SJSA1 (cell line): Measurements from ENCODE around the genes PRSS35 and MRAP2.

DNA sequence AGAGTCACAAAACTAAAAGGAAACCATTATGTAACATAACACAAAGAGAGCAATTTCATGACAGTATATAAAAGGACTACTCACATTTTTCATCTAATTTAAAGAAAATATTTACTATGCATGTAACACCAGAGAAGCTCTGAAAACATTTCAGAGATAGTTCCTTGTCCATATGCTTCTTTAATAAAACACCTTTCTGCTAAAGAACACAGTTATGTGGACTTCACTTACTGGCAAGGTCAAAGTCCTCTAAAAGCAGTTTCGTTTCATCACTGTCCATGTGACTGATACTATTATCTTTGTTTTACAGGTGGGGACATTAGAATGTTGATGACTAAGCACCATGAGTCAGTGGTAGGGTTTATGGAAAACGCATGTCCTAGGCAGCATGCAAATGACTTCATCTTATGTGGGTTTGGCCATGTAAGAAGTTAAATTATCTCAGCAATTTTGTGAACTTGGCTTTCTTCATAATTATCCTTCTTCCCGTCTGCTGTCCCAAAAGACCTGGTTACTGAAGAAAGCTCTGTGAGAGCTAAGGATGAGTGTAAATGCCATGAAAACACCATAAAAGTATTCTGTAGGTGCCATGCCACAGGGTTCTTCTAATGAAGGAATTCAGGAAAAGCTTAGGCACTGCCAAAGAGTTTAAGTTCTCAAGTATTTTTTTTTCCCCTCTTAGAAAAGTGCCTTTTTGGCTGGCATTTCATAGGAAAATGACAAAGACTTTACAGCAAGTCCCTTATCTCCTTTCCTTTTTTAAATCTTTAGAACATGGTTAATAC lies 185.9 kb upstream of the TENT5A start:
- RAMPAGE, long total RNA: no peak

DNA sequence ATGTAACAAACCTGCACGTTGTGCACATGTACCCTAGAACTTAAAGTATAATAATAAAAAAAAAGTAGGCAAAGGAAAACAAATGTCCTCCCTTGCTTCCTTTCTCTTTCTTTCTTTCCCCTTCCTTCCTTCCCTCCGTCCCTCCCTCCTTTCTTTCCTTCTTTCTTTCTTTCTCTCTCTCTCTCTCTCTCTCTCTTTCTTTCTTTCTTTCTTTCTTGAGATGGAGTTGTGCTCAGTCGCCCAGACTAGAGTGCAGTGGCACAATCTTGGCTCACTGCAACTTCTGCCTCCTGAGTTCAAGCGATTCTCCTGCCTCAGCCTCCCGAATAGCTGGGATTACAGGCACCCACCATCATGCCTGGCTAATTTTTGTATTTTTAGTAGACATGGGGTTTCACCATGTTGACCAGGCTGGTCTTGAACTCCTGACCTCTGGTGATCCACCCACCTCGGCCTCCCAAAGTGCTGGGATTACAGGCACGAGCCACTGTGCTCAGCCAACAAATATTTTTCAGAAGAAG lies 108.0 kb downstream of the RWDD2A start:
- RAMPAGE, long total RNA: no peak

DNA sequence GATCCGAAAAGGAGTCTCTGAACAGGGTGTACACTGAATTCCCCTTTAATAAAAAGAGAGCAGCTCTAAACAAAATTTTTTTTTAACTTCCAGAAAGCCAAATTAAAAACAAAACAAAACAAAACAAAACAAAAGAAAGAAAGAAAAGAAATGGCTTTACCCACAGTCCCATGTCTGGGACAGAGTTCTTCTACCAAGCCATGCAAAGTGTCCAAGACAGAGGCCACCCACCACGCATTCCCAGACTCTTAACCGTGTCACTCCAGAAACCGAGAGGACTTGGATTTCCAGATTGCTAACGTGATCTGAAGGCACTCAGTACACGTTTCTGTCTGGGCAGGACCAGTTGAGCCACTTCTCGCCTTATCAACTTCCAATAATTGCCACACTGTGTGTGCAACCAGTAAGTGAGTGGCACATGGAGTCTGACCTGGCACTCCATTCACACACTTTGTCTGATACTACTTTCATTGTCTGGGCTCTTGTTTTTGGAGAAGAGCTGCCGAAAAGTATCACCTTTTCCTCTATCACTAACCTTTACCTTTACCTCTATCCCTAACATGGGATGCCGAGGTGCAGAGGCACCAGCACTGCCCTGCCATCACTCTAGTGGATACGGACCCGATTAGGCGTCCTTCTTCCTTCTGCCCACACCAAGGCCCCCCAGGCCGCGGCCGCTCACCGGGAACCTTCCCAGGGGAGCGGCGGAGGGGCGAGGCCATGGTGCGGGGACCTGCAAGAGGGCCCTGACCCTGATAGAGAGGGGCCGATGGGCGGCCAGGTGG lies 581 bp downstream of the ME1 start:
- RAMPAGE, long total RNA: no peak

DNA sequence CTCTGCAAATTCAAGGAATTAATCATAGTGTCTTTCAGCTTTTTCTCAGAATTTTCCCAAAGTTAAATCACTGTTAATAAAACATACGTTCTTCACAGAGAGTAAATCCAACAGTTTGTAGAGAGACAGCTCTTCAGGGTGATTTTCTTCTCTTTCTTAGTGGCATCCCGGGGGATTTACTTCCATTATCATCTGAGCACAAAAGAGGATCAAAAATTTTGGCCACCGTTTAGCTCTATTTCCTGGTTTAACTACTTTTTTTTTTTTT lies 28.2 kb upstream of the ME1 start:
- RAMPAGE, long total RNA: no peak

DNA sequence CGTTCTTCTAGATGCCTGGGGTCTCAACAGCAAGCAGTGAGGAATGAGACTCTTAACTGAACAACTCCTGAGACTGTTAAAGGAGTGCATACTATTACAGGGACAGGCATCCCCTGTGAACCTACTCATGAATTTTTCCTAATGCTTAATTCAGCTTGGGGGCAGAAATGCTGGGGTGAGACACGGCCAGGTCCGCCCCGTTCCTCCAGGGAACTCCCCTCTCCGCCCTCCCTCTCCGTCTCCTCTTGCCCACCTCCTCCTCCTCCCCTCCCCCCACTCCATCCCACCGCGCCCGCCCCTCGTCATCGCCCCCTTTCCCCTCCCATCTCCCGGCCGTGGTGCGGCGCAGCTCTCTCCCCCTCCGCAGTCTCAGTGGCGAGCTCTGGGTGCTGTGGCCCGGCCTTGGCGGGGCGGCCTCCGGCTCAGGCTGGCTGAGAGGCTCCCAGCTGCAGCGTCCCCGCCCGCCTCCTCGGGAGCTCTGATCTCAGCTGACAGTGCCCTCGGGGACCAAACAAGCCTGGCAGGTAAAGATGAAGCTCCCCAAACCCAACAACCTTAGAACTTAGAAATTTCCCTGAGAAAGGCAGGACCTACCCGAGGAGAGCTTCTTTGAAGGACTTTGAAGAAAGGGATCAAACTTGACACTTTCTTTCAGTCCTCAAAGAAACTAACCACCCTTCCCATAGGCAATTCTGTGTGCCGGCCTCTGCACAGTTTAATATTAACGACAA lies at the start of gene PRSS35:
Gene PRSS35, plus strand, starts transcription at position 364 of the 731 bp plus-strand sequence.
- RAMPAGE, long total RNA: no peak

DNA sequence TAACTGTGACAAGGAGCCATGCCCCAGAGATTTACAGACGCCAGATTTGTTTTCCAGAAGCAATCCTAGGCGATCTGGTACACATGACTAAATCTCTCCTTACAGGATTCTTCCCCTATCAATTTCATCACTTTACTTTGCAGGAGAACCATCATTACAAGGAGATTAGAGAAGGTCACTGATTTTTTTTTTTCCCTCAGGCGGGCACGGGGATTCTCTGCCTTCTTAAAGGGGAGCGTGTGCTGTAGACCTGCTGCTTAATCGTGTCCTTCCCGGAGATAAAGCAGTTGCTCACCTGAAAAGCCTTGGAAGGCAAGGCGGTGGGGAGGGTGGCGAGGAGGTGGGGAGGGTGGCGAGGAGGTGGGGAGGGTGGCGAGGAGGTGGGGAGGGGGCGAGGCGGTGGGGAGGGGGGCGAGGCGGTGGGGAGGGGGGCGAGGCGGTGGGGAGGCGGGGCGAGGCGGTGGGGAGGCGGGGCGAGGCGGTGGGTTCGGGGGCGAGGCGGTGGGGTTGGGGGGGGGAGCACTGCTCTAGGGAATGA lies 14.3 kb upstream of the MRAP2 start:
- RAMPAGE, long total RNA: no peak

DNA sequence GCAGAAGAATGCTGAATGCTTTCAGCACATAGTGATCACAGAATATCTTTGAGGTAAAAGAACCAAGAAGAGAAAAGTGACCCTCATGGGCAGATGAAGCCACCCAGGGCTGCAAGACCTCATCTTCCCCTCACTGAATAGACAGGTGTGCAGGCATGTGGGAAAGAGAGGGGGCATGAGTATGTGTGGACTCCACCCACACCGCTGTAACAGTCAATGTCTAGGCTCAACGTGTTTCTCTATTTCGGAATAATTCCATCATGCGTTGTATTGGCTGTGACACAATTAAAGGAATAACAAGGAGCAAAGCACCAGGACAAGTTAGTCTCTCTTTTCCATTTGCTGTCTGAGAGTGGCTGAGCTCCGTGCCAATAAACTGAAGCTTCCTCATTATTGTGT lies 7.2 kb upstream of the MRAP2 start:
- RAMPAGE, long total RNA: no peak

- RAMPAGE, long total RNA: no peak
These were observed at the start of gene MRAP2 for GRCh38 chr6:84033487-84033993. MRAP2 (plus strand) TSS chr6:84033772.

DNA sequence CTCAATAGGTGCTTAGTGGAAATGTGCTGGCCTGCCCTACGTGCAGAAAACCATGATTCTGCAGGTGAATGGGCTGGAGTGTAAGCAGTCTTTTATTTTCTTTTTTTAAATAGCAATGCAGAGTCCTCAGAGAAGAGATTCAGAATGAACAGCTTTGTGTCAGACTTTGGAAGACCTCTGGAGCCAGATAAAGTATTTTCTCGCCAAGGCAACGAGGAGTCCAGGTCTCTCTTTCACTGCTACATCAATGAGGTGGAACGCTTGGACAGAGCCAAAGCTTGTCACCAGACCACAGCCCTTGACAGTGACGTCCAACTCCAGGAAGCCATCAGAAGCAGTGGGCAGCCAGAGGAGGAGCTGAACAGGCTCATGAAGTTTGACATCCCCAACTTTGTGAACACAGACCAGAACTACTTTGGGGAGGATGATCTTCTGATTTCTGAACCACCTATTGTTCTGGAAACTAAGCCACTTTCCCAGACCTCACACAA lies 55.5 kb downstream of the MRAP2 start:
- RAMPAGE, long total RNA: no peak

DNA sequence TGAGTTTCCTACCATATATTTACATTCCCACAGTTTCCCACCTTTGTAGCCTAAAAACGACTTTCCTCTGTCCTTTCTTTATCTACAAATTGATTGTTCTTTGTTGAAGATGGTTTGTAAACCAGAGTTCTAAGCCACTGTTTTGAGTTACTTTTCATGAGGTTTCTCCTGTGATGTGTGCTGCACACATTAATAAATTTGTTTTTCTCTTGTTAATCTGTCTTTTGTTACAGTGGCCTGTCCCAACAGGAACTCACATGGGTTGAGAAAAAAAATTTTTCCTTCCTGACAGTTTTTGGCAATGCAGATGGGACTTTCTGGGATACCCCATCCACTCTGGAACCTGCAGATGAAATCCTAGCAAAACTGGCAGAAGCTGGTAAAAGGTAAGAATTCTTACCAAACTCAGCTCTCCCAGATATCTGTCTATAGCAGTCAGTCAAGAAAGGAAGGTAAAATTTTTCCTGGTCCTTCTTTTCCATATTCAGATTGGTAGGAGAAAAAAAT lies 88.2 kb downstream of the CEP162 start:
- RAMPAGE, long total RNA: no peak

DNA sequence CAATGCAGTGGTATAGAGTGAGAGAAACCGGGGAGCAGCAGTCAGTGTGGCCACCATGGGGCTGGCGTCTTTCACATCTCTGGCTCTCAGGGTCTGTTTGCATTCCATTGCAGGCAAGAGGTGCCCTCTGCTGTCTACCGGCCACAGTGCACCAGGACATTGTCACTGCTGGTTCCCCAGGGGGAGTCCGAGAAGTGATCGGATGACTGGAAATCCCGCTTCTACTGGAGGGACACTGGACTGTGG lies 323.0 kb upstream of the NT5E start:
- RAMPAGE, long total RNA: no peak

DNA sequence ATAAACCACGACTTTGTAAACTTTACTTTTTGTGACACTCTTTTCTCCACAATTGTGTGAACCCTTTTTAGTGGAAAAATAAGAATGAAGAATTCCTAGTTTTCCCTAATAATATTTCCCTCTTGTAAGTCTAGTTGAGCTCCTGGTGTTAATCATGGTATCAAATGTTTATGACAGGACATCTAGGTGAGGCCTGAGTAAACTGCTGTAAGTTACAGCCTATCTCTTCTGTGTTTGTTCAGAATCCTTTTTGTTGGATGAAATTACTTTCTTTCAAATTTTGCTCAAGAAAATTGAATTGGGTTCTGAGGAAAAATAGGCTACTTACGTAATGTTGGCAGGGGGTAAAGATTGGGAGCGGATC lies 2.3 kb downstream of the NT5E start:
- RAMPAGE, long total RNA: no peak

GRCh38 chr6:85464144-85464658 lies 14.3 kb downstream of the NT5E start:
- RAMPAGE, long total RNA: no peak

DNA sequence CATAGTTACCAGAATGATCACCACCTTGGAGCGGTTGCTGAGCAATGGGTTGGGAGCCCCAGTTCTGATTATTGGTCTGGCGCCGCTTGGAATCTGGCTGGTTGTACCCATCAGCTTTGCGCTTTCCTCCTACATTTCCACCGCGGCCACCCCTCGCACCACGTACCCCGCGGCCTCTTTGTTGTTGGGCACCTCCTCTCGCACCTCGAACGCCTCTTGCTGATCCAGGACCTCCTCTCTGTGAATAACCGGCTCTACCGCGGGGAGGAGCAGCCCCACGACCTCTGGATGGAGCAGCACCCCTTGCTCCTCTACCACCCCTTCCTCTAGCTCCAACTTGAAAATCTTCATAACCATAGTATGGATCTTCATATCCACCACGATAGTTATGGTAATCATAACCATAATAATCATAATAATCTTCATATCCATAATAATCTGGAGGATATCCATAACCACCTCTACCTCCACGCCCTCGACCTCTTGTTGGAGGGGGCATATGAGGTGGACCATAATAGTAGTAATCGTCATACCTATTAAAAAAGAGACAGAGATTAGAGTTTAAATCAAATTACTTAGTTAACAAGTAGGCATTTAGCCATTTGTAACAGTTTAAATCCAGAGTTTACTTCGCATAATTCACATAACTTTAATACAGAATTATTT lies 21.3 kb upstream of the SNX14 start:
- RAMPAGE, long total RNA: no peak

DNA sequence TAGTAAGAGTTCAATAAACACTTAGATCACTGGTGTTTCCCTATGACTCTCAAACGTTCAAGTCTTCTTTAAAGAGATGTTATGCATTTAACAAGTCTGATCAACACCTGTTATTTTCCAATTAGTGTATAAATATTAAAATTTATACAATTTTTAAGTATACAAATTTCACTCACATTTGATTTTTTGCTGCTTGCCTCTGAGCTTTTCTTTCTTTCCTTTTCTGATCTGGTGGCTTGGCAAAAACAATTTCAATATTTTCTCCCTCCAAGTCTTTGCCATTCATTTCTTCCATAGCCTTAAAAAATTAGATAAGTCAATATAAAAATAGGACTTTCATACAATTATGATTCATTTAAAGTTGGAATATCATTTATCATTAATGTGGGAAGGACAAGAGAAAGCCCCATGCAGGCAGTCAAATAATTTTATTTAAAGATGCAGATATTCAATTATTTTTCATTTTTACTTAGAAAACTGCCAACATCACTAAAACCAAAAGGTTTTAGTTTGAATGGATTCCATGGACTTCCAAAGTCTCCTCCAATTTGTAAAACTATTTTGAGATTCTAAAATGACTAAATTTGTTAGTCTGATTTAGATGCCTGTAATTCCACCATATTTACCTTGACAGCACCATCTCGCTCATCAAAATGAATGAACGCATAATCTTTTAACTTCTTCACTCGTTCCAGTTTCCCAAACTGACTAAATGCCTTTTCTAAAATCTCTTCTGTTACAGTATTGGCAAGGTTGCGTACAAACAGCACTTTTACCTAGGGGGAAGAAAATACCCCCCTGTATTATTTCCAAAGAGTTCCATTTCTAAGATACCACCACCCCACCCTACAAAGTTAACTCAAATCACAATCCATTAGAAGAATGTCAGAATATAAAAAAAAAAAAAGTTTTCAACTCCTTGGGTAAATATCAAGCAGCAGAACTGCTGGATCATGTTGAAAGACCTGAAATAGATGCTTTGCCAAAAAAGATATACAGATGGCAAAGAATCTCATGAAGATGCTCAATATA lies 23.7 kb downstream of the SYNCRIP start:
- RAMPAGE, long total RNA: no peak

DNA sequence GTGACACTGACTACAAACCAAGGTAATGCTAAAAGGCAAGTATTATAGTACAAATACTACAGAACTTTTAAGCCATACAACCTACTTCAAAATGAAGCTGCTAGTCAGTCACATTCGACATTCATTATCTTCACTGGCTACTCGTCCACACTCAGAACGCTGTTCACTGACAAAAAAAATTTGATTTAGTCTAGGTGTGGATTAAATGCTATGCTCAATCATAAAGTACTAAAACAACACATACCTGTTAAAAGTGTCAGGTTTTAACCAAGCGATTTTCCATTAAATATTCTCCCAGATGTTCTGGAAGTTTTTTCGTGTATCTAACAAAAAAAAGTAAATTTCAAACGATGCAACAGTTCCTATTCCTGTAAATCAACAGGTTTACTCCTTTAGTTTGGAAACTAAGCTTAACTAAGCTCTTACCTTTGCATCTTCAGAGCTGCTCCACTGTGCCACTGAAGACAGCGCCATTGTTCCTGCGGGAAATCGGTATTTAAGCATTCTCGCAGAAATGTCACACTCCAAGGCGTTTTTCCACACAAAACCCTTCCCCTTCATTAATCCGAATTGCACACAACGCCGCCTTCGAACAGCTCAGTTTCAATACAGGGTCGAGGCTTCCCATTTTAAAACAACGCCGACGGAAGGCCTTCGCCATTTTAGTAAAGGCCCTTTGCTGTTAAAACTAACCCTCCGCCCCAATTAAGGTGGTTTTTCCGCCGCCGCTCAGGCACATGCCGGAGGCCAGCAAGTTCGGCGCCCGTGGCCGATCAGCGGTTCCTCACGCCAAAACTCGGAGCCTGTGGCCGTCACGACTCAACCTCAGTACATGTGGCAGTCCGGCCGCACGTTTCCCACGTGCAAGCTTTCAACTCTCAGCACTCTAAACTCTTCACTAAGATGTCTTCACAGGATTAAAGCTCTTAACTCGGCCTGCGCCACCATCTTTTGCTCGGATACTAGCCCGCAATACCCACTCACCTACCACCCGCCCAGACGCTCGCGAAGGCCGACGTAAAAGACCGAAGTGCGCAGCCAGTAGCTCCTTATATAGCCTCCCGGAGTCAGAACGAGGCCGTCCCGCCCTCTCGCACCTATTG lies 35.4 kb upstream of the SYNCRIP start:
- RAMPAGE, long total RNA: start-site peak on the minus strand centred at position 1,023 of the sequence, 9 bp wide, 130 and 86 reads in 2 replicates

GRCh38 chr6:86897253-86897523 lies 40.1 kb upstream of the HTR1E start:
- RAMPAGE, long total RNA: no peak

GRCh38 chr6:87154777-87155095 lies 629 bp upstream of the ZNF292 start:
- RAMPAGE, long total RNA: no peak

DNA sequence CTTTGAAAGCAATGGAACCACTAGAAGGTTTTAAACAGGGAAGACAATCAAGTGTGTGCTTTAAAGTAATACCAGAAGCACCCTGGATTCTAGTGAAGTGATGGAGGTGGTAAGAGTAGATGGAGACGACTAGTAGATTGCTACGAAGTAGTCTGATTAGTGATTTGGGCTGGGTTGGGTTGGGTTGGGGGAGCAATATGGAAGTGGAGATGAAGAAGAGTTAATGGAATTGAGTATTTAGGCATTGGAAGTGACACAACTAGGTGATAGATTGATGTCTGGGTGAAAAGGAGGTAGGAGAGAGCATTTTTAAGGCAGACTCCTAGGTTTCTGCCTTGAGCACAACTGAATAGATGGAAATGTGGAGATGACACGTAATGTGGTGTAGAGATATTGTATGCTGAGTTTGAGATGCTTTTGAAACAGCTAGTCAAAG lies 74.4 kb downstream of the ZNF292 start:
- RAMPAGE, long total RNA: no peak

DNA sequence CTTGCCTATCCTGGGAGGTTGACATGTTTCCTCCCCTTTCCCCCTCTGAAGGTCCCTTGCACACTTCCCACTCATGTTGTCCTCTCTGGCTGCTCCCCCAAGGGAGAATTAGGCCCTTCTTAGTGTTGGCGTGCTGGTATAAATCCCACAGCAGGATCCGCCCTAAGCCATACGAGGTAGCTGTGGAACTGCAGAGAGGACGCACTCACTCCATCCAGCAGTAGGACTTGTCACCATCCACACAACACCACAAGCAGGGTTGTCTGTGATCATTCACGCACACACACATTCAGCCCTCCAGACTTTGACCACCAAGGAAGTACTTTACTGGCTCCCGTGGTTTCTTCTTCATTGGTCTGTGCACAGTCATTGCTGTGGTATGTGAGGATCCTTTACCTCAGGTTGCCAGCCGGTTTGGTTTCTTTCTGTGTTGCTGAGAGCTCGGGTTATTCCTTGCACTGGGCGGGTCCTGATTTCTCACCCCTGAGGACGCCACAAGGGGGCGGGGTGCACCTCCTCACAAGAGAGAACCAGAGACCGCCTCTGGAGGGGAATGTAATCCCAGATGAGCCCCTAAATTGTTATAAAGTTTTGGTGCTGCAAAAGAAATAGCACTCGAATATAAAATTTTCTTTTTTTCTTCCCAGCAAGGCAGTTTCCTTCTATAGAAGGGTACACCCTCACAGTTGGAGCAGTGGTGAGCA lies 11.1 kb downstream of the SLC35A1 start:
- RAMPAGE, long total RNA: no peak